Zone of skin (tissue), 1 donor: ENCODE results near the genes PDE1A and TFPI.

DNA sequence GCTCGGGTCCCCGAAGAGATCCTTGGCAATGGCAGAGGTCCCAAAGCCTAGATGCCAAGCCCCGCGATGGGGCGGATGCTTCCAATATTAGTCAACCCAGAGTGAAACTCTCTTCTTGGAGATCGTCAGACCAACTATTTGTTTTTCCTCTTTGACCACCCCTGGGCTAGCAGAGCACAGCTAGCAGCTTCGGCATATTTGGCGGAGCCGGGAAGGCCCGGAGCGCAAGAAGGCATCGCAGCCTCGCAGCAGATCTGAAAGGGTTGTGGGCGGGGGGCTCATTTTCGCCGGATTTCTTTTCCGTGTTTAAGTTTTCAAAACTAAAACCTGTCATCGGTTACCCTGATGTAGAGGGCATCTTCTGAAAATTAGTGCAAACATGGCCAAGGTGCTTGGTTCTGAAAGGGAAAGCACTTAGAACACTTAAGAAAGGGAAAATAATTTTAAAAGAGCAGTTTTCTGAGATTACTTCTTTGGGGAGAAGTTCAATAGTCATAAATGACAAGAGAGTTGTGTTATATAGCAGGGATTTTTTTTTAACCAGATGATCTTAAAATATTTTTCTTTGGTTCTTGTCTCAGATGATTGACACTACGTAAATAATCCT lies 417 bp upstream of the ZNF385B start:
- RRBS = 4% methylated on average over 7 of the region's 19 CpGs

GRCh38 chr2:179950448-179951029 lies 56.6 kb downstream of the CWC22 start:
- RRBS = no CpG with 5 or more reads among the region's 8 CpGs

- RRBS = no CpG with 5 or more reads among the region's 8 CpGs
Observed at GRCh38 chr2:179981334-179982054, 25.6 kb downstream of the CWC22 start.

DNA sequence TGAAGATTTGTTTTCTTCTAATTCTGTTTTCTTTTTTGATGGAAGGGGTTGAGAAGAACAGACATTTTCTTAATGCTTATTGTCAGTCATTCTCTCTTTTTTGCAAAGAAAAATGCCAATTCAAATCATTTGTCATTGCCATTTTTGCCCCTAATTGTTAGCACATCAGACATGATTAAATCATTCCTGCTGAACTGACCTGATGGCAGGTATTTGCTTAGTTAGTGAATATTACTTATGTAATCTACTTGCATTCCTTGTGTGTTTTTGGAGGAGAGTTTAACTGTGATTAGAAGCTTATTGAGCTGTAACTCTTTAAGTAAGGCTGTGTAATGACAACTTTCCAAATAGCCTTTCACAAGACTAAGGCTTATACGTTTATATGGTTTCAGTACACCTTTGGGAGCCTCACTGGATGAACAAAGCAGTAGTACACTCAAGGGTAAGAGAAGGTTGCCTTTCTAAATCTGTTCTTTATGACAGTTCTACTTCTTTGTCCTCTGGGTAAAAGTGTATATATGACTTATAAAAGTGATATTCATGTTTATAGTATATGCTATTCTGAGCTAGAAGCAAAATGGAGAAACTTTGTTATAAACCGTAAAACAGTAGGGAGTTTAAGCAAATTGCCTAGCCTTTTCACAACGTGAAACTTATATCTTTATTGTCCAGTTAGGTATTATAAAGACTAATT lies 4.3 kb downstream of the ITPRID2 start:
- RRBS = no CpG with 5 or more reads among the region's 3 CpGs

DNA sequence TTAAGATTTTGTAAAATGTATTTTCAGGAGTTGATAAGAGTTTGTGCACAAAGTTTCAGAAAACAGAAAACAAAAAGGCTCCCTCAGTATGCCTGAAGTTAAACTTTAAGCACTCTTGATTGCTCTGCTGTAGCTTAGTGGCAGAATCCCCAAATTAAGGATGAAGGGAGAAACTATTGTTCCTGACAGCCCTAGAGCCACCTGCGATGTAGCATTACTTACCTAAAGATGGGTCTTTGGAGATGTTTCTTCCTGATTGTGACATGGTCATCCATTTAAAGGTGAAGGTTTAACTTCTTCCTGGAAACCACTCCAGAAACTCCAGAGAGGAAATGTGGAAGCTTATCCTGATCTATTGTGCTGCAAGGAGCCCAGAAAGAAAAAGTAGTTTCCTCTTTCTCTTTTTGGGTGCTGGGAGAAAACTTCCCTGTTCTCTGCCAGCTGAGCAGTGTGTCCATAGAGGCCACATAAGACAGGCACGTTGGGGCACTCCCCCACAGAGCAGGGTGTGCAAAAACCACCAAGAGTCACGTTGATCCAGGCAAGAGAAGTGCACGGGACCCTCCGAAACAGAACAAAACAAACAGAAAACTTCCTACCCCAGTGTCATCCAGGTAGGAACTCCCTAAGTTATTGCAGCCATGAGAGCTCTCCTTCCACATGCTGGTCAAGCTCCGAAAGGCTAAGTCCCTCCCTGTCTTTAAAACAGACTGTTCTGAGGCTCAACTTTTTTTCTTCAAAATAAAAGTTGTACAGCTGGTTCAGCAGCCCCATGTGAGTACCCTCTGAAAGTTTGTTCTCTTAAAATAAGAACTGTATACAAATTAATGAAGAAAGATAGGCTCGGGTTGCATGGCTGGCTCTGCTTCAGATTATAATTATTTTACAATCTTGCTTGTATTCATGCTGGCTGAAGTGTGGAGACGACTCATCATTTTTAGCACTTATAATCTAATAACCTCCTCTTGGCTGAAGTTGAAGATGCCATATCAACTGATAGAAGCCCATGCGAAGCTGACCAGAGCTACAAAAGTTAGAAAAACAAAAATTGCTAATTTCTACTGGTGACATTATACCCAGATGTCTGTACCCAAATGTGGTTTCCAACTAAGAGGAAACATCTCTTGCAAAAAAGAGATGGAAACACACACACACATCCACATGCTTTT lies at the start of gene PDE1A:
Gene PDE1A (minus strand): TSS at position 681 of the 1,169 bp plus-strand sequence.
- RRBS = no CpG with 5 or more reads among the region's 9 CpGs

DNA sequence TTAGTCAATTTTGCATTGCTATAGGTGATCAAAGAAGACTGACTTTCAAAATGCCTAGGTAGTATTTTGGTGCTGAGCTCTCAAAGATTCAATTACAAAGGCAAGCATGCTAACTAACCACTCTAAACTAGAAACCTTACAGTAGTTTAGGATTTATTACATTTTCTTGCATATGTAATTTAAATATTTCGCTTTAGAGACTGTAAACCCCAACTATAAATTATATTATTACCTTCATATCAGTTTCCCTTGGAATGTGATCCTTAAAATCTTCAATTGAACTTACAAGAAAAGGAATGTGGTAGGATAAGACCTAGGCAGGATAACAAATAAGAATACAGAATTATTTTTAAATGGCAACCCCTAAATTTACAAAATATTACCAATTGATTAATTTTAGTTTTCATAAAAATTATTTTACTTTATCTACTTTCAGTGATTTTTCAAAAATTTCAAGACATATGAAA lies 68.1 kb upstream of the FRZB start:
- RRBS = no CpG with 5 or more reads among the region's 1 CpG

GRCh38 chr2:183013217-183014001 lies 24.8 kb downstream of the NCKAP1 start:
- RRBS = no CpG with 5 or more reads among the region's 4 CpGs

- RRBS = no CpG with 5 or more reads among the region's 5 CpGs
Observed at GRCh38 chr2:183615003-183615566, 490.8 kb downstream of the NUP35 start.

GRCh38 chr2:185289563-185289938 lies 449.1 kb upstream of the FSIP2 start:
- RRBS = no CpG with 5 or more reads among the region's 4 CpGs

DNA sequence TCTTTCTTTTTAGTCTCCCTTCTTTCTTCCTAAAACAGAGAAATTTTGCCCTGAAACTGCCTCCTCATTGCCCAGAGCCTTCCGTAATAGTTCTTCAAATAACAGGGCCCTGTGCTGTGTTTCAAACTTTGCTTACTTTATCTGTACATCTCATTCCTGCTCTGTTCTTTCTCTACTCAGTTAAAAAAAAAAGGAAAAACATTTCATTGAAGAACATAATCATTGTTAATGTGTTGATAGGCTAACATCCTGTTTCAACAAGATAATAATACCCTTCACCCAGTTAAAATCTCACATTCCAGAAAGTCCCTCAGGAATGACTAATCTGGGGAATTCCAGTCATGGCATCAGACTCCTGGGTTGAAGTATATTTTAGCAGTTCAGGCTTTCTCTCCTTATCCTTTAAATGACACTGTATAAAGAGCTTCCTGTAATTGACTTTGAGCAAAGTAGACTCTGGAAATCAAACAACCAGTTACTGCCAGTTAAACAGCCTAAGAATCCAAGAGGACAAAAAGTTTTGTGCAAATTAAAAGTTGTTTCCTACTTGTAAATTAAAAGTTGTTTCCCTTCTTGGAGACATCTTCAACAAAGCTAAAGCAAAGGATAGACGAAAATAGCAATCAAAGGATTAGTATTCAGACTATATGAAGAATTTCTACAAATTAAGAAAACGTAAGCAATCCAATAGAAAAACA lies 45.5 kb upstream of the ITGAV start:
- RRBS = no CpG with 5 or more reads among the region's 3 CpGs

GRCh38 chr2:186887111-186887535 lies 38.2 kb upstream of the ZSWIM2 start:
- RRBS = no CpG with 5 or more reads among the region's 6 CpGs

DNA sequence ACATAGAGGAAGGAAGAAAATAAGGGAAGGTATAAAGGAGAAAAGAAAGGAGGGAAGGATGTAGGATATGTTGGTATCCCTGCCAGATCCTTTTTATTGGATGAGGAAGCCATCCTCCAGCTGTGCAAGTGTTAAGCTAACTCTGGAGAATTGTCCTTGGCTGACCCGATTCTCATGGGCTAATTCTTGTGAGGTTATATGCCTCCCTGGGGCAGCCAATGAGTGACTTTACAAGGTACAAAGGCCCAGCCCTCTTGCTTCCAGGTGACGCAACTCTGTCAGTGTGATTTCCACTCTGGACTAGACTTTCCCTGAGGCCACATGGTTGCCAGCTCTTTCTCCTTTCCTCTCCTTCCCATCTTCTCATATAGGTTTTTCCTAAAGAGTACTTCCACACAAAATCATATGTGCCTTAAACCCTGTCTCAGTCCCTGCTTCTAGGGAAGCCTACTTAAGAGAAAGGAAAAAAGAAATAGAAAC lies 226.1 kb upstream of the ZSWIM2 start:
- RRBS = no CpG with 5 or more reads among the region's 2 CpGs

DNA sequence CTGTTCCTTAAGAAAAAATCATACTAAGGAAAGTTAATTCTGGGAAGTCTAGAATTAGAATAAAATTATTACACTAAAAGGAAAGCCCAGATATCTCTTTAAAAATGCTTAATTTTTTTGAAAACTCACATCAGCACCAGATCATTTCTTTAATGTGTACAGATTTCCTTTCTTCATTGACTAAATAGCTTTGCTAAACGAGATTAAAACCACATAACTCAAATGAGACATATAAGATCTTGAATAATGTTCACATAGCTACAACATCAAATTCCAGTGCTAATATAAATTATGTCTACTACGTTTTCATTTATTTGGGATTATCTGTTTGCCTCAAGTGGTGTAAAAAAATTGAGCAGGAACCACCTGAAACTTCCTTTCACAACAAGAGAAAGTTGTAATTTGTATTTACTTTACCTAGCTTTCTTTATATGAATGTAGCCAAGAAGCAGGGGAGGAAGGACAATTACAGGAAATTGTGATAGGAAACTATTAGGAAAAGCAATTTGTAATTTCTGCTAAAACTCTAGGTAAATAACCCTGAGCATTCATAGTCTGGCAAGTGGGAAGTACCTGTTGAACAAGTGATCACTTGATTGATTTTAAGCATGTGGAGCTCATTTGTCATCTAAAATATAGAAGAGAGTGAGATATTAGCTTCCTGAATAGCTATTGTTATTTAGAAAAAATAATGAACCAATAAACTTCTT lies 5.2 kb downstream of the TFPI start:
- RRBS = no CpG with 5 or more reads among the region's 2 CpGs

DNA sequence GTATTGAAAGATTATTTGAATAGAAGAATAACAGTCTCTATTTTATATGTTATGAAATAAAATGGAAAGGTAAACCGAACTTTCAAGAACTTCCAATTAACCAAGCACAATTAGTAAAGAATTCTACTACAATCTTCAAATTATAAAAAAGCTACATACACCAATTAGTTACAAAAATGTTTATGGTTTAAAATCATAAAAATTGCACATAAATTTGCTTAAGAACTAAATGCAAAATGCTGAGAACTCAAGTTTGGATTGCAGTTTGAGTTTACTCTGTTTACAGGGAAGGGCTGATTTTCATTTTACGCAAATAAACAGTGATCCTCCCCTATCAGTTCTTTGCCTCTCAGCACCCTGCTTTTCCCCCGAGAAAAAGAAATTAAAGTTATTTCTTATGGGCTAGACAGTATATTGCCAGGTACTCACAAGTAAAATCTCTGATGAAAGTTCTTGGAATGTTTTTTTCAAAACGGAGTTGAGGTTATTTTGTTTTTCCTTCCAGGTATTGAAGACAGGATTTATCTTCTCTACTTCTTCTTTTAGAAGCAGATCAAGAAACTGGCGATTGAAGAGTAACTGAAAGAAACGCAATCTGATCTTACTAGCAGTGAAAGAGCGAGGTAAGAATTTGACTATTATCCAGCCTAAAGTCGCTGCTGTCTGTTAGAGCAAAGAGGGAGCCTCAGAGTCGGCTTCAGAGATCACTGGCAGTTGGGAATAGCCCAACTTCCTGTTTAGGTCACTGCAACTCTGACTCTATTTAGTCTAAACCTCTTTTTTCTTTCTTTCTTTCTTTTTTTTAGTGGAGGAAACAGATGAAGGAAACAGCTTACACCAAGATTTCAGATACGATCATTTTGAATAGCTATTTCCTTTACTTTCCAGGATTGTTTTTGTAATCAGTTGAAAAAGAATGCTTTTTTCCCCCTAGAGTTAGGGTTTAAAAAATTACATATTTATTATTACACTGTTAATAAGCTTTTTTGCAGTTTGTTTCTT lies at the start of gene TFPI:
Gene TFPI (minus strand): TSS at position 665 of the 1,002 bp plus-strand sequence.
- RRBS = no CpG with 5 or more reads among the region's 10 CpGs

- RRBS = no CpG with 5 or more reads among the region's 5 CpGs
Observed at GRCh38 chr2:187654610-187655043, 100.4 kb upstream of the TFPI start.

DNA sequence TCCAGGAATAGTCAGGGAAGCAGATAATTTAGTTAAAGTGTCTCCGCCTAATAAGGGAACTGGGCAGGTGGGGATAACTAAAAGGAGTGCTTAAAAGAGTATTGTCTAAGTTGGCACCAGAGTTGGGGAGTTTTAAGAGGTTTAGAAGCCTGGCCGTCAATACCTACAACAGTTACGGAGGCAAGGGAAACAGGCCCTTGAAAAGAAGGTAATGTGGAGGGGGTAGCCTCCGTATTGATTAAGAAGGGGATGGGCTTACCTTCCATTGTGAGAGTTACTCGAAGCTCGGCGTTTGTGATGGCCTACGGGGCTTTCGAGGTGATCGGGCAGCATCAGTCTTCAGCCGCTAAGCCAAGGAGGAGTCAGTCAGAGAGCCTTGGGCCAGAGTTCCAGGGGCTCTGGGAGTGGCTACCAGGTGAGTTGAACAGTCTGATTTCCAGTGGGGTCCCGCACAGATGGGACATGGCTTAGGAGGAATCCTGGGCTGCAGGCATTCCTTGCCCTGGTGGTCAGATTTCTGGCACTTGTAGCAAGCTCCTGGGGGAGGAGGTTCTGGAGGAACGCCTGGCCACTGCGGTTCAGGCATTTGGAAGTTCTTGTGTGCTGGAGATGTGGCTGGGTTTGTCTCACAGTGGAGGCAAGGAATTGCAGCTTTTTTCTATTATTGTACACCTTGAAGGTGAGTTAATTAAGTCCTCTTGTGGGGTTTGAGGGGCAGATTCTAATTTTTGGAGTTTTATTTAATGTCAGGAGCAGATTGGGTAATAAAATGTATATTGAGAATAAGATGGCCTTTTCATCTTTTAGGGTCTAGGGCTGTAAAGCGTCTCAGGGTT lies 119.4 kb upstream of the TFPI start:
- RRBS = no CpG with 5 or more reads among the region's 15 CpGs

- RRBS = no CpG with 5 or more reads among the region's 1 CpG
Observed at GRCh38 chr2:188406191-188406948, 114.7 kb downstream of the GULP1 start.

GRCh38 chr2:189500579-189501352 lies 59.5 kb downstream of the WDR75 start:
- RRBS = no CpG with 5 or more reads among the region's 7 CpGs

- RRBS = 2% methylated on average over 3 of the region's 36 CpGs
Observed at GRCh38 chr2:189783702-189784213, 381 bp downstream of the ORMDL1 start.

DNA sequence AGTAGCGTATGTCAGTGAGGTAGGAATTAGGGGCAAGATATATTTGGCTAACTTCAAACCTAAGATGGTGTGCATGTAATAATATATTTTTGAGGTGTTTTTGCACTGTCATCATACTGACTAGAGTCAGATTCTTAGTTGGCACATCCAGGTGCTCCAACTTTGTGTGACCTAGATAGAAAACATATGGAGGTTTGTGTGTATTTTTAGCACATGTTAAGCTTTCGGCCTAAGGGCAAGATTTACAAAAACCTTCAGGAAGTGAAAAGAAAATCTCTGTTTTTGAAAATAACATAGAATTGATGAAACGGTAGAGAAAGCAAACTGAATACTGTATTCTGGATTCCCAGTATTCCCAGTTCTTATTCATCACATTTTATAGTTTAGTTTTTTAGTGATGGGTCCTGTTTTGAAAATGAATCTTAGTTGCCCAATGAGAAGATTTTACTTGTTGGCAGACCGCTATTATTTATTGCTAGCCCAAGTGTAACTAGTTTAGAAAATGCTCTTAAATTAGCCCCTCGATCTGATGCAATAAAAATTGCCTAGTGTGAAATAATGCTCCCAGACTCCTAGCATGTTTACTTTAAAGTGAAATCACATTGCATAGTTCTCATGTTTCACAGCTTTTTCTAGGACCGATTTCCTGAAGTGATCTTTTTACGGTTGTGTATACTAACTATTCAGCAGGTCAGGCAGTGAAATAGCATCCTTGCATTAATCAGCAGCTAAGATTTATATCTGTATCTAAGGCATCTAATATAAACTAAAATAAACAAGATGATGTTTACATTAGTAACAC lies 52.2 kb downstream of the PMS1 start:
- RRBS = no CpG with 5 or more reads among the region's 7 CpGs